H4 (cell line): Measurements from ENCODE around the gene TOX3.

GRCh38 chr16:50273836-50274940, 7.8 kb downstream of the ADCY7 start:
- RAMPAGE, long total RNA = no peak

GRCh38 chr16:50309138-50309635, 42.8 kb downstream of the ADCY7 start:
- RAMPAGE, long total RNA = no peak

GRCh38 chr16:50603014-50604077, 55.1 kb downstream of the NKD1 start:
- RAMPAGE, long total RNA = no peak

DNA sequence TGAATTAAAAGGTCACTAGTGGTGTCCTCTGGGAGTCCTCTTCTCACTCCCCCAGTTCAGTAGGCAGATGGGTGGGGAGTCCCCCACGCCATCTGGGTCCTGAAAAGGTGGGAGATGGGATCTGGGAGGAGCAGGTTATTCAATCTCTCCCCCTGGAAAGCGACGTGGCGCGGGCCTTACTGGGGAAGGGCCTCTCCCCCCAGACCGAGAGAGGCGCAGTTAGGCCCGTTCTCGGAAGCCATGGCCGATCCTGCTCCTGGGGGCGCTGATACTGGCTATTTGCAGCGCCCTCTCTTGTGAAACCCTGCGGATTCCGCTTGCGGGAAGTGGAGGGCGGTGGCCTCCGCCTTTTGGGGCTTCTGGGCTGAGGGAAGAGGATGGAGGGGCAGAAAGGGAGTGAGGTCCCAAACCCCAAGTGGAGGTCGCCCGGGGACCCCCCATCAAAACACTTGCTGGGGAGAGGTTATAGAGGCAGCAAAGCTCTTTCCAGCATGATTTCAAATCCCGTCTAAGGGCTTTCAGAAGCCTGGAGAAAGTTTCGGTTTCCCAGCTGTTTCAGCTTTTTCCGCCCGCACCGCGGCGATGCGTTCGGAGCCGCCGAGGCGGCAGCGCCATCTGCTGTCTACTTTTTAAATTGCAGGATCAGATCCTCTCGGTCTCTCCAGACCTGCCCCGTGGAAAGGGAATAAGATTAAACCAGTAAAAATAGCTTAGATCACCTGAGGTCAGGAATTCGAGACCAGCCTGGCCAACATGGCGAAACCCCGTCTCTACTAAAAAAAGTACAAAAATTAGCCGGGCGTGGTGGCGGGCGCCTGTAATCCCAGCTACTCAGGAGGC, 15.9 kb downstream of the SNX20 start:
- RAMPAGE, long total RNA = no peak

- RAMPAGE, long total RNA = no peak
Observed at GRCh38 chr16:50749550-50750177, 7.8 kb downstream of the CYLD start.

- RAMPAGE, long total RNA = no peak
Observed at GRCh38 chr16:50841853-50842586, 100.1 kb downstream of the CYLD start.

- RAMPAGE, long total RNA = no peak
Observed at GRCh38 chr16:50927927-50928405, 186.1 kb downstream of the CYLD start.

DNA sequence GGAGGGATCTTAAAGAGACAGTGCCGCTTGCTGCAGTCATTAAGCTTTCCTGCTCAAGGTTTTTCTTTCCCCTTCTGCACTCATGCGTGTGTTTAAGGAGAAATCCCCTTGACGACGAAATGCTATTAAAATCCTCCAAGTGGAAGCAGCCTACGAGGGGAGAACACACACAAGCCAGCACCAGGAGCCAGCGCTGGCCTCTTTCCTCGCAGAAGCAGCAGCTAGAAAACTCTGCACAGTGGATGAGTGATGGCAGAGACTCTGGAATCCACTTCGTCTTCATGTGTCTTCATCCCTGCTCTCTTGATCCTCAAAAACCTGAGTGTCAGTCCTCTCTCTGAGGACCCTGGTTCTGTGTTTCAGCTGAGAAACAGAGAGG, 21.9 kb downstream of the SALL1 start:
- RAMPAGE, long total RNA = no peak

GRCh38 chr16:51152188-51152841, 1.2 kb upstream of the SALL1 start:
- RAMPAGE, long total RNA = no peak

GRCh38 chr16:51243933-51244132, 92.8 kb upstream of the SALL1 start:
- RAMPAGE, long total RNA = no peak

DNA sequence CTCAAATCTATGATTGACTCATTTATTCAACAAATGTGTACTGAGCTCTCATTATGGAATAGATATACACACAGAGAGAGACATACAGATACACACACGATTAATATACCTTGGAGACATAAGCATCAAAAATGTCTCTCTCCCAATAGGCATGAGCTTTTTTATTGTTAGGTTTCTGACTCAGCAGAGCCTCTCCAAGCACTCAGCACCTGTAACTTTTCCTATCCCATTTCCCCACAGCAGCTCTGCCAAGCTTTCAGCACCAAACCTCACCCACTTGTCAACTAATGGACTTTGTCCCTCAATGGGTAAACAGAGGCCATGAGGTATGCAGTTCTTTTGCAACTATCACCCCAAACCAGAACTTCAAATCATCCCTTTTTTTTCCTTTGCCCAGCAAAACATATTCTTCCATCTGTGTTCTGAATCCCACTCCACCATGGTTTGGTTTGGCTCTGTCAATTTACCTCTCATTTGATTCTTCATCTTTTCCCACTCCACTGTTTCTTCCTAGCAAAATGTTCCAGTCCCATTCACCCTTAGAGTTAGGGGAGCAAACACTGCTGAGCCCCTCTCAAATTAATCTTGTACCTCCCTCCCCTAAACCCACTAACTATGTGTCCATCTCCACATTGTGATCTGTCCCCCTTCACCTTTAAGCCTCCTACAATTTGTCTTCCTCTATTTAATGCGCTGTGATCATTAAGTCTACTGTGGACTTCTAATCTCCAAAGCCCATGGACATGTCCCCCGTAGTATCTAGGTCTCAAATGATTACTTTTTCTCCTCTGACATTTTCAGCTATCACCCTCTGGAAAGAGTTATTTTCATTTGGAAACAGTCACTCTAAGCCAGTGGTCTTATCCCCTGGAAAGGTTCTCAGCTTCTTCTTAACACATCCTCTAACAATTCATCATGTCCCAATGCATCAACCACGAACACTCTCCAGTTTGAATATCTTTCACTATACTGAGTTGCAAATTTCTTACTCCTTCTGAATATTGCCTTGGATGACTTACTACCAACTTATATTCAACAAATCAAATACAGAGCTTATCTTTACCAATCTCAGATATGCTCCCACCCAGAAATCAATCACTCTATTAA, 57.9 kb downstream of the TOX3 start:
- RAMPAGE, long total RNA = no peak

DNA sequence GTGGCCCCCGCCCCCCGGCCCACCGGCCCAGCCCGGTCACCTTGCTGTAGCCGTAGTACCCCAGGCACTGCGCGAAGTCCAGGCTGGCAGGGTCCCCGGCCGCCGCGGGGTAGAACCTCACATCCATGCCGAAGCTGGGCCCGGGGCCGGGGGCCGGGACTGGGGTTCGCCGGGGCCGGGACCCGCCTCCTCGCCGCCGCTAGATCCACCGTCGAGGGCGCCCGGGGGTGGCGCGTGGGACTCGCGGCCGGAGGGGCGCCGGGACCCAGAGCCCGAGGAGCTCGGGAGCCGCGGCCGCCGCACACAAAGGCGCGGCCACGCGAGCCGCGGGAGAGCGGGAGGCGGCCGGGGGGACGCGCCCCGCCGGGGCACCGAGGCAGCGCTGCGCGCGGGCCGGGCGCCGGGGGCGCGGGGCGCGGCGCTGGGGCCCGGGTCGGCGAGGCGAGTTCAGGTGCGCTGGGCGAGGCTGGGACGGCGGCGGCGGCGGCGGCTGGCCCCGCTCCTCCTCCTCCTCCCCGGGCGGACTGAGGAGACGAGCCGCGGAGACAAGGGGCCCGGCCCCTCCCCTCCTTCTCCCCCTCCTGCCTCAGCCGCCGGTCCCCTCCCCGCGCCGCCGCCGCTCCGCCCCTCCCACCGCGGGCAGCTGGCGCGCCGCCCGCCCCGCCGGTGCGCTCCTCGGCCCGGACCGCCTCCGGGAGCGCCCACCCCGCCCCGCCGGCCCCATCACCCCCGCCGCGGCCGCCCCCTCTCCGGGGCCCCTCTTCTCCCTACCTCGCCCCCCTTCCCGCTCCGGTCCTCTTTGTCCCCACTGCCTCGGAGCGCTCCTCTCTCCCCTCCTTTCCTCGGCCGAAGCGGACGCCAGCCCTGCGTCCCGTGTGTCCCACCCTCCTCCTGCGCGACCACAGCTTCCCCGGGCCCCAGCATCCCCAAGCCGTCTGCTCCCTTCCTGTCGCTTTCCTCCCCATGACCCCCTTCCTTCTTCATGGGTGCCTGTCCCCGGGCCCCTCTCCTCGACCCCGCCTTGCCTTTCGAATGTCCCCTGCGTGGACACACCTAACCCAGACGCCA, at the start of gene TOX3:
Gene TOX3 (minus strand): TSS at position 547 of the 1,068 bp plus-strand sequence.
- RAMPAGE, long total RNA = no peak

- RAMPAGE, long total RNA = no peak
Observed at GRCh38 chr16:52547665-52547986, 683 bp upstream of the TOX3 start.

GRCh38 chr16:52611753-52612530, 65.0 kb upstream of the TOX3 start:
- RAMPAGE, long total RNA = no peak

GRCh38 chr16:52679943-52680235, 132.9 kb upstream of the TOX3 start:
- RAMPAGE, long total RNA = no peak

DNA sequence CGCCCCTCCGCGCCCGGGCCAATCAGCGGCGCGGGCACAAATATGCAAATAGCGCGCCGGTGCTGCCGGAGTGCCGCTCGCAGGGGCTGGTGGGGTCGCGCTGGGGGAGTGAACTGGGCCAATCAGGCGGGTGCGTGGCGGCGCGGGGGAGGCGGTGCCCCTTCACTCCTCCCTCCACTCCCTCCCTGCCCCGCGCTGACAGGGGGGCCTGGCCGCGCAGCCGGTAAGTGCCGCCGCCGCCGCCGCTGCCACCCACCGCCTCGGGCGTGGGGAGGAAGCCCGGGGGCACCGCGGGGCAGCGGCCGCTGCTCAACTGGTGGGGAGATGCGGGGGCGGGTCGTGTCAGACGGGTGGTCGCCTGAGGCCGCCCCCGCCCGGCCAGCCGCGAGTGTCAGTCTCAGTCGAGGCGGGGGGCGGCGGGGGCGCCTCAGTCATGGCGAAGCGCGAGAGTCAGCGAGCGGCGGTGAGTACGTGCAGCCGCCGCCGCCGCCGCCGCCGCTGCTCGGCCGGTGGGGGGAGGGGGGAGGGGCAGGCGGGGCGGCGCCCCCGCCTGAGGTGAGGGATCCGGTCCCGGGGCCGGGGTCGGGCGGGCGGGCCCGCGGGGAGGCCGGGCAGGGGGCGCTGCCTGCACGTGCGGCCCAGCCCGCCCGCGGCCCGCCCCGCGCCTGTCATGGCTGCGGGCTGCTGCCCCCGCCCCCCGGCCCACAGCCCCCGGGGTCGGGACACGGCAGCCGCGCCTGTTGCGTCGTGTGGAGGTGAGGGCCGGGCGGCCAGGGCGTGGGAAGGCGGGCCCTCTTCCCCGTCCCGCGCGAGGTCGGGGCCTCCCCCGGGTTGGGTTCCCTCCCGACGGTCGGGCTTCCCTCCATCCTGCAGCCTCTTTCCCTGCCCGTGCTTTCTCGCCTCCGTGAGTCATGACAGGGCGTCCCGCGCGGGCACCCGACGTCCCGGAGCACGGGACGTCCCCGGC, 76.3 kb downstream of the CHD9 start:
- RAMPAGE, long total RNA = no peak

DNA sequence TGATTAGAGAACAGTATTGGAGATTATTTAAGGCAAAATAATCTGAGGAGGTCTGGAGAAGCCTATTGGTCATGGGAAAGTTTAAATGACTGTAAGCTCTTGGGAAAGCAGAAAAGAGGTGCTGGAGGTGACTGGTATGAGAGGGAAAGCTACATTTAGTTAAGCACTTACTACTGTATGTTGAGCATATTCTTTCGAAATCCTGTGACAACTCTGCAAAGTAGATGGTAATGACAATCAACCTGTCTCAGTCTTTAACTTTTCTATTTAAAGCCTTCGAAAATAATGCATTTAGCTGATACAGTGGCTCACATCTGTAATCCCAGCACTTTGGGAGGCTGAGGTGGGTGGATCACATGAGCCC, 84.7 kb downstream of the CHD9 start:
- RAMPAGE, long total RNA = no peak

DNA sequence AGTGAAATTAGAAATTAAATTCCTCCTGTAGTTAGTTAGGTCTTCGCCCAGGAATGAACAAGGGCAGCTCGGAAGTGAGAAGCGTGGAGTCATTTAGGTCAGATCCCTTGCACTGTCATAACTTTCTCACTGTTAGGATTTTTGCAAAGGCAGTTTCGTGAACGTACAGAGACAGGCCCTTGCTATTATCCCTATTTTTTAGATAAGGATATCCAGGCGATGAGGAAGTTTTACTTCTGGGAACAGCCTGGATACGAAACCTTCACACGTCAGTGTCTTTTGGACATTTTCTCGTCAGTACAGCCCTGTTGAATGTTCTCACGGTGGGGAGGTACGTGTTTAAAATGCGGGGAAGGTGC, 346 bp upstream of the RBL2 start:
- RAMPAGE, long total RNA = no peak

DNA sequence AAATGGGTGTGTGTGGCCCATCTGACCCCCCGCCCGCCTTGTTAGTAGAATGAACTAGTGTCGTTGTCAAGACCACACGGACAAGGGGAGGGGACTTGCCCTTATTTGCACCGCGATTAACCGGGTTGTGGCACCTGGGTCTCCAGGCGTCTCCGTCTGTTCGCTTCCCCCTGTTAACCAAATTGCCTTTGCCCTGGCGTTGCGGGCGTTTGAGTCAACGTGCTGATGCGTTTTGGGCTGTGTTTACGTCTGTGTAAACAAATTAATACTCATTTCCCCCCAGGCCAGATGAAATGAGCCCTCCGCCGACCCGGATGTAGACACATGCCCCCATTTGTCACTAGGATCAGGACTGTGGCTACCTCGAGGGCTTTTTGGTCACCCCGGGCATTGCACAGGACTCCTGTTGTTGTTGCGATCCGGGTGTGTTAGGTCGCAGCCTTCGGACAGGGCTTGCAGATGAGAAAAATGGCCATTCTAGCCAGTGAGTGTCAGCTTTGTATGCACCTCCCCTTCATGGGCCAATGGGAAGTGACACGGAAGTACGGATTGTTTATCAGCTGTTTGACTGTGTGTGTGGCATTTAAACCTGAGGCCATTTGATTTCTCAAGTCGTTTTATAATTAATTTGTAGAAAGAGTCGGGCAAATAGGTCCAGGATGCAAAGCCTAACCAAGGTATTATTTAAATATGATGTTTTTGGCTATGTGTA, 953 bp downstream of the RBL2 start:
- RAMPAGE, long total RNA = no peak

DNA sequence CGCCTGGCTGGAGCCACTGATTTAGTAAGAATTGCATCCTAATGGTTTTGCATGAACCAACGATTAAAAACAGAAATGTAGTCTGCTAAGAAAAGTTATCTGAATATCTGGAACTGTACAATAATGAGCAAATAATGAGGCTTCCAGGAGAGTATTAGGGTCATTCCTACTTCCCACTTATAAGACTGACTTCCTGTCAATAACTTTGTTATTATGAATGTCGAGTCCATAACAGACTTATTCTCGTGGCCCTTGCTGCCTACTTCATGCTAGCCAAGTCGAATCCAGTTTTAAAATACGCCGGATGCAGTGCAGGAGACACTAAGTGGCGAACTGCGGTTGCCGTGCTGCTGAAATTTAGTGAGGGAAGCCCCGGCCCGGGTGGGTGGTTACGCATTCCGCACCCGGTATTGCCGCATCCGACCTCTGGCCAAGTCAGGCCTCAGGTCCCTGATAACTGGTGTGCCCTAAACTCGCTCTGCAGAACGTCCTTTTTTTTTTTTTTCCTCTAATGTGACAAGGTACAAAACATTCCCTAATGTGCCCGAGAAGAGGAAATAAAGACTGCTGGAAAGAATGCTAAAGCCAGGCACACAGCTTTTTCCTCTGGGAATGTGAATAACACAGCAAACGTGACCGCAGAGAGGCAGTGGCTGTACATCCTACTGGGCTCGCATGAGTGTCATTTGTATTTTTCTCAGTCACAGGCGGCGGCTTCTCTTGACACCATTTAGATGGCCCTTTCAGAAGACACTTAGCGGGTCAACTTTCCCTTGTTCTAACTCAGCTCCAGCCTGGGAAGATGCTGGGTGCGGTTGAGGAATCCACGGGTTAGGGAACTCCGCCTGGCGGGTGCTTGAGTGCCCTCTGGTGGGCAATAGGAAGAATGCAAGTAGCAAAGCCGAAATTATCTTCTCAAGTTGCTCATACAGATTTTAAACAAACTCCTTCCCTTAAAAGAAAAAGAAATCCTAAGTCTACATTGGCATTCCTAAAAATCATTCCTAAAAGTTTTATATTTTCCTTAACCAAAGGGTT, 7.1 kb upstream of the AKTIP start:
- RAMPAGE, long total RNA = no peak